Karpas-422 (cell line): ENCODE measurements around a stretch of chr13.

- PRO-cap: no peak
- RAMPAGE, long total RNA: no peak
Measured at GRCh38 chr13:77261114-77261648, 65.7 kb downstream of the MYCBP2 start.

DNA sequence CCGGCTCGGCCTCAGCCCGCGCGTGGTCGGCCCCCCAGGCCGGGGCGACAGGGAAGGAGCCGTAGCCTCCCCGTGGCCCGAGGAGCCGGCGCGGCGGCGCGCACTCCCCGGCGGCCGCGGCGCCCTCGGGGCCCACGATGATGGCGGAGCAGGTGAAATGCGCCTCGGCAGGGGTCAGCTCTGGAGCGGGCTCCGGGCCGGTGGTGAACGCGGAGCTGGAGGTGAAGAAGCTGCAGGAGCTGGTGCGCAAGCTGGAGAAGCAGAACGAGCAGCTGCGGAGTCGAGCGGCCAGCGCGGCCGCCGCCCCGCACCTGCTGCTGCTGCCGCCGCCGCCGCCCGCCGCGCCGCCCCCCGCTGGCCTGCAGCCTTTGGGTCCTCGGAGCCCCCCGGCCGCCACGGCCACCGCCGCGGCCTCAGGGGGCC, 301 bp downstream of the SLAIN1 start:
- PRO-cap: no peak
- RAMPAGE, long total RNA: no peak

- PRO-cap: no peak
- RAMPAGE, long total RNA: no peak
Measured at GRCh38 chr13:77767272-77768086, 70.0 kb downstream of the SLAIN1 start.

DNA sequence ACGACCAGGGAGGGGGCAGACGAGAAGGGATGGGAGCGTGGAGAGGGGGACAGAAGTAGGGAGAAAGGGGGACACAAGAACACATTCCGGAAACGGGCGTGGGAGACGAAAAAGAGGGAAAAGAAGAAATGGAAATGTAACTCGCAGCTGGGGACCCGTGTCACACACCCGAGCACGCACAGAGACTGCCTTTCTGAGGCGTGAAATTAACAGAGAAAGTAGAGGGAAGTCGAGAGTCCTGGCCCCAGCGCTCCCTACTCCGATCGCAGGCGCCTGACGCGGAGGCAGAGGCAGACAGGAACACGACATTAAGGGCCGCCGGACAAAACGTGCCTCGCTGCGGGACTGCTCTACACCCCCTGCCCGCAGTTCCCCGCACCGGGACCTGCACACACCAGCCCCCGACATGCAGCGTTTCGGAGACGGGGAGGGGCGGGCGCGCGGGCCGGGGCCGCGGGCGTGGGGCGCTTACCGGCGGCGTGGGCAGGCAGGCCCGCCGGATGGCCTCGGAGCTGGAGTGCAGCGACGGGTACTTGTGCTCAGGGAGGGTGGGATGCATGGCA, 539 bp downstream of the POU4F1 start:
- PRO-cap: no peak
- RAMPAGE, long total RNA: no peak

GRCh38 chr13:78660026-78660986, 1.4 kb upstream of the OBI1 start:
- PRO-cap: no peak
- RAMPAGE, long total RNA: no peak

GRCh38 chr13:79359185-79359937, 46.7 kb downstream of the RBM26 start:
- PRO-cap: no peak
- RAMPAGE, long total RNA: no peak

DNA sequence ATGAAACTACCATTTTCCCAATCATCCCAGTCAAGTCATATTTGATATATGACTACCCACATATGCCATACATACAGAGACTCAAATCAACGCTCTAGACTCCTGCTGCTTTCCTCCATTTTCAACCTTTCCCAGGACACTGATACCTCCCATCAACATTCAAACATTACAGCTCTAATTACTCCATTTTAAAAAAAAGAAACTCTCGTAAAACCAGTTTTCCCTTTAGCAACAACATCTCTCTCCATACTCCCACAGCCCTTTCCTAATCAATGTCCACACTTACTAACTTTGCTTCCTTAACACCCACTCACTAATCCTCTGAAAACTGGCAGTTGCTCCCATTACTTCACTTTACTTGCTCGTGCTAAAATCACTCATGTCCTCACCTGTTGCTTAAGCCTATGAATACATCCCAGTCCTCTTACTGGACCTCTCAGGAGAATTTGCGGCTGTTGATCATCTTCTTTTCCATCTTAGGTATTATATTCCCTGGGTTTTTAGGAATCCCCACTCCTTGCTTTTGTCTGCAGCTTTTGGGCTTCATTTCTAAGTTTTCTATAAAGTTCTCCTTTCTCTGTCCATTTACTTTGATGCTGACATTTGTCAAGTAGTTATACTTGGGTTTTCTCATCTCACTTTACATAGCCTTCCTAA, 44.8 kb downstream of the RBM26 start:
- PRO-cap: no peak
- RAMPAGE, long total RNA: no peak

DNA sequence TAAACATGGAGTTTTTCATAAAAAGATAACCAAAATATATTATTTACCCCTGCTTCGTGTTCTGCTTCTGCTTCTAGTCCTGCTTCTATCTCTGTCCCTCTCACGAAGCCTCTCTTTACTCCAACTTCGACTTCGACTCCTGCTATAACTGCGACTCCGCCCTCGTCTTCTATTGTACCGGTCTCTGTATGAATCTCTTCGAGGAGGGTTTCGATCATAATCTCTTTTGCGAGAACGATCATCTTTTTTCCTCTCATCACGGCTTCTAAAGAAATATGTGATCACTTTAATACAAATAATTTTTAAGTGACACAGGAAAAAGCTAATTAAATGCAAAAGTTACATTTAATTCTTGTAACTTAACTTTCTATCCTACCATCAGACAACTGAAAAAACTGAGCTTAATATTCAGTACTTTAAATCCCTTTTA, 35.1 kb downstream of the RBM26 start:
- PRO-cap: no peak
- RAMPAGE, long total RNA: no peak

DNA sequence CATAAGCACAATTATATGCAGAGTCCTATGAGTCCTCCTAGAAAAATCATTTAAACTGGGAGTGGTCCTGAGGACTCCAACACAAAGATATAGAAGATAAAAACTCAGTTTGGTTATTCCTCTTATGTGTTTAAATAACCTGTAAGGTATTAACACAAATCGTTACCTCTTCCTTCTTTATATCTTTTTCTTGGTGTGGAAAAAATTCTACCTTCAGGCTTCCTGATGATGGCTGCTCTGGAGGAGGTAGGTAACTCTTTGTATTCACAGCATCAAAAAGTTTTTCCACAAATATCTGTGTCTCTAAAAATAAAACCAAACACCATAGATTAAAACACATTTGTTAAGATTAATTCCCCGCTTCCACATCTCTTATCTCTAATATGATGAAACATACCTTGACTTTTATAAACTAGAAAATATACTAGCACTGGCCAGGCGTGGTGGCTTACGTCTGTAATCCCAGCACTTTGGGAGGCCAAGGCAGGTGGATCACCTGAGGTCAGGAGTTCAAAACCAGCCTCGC, 28.8 kb downstream of the RBM26 start:
- PRO-cap: no peak
- RAMPAGE, long total RNA: no peak

DNA sequence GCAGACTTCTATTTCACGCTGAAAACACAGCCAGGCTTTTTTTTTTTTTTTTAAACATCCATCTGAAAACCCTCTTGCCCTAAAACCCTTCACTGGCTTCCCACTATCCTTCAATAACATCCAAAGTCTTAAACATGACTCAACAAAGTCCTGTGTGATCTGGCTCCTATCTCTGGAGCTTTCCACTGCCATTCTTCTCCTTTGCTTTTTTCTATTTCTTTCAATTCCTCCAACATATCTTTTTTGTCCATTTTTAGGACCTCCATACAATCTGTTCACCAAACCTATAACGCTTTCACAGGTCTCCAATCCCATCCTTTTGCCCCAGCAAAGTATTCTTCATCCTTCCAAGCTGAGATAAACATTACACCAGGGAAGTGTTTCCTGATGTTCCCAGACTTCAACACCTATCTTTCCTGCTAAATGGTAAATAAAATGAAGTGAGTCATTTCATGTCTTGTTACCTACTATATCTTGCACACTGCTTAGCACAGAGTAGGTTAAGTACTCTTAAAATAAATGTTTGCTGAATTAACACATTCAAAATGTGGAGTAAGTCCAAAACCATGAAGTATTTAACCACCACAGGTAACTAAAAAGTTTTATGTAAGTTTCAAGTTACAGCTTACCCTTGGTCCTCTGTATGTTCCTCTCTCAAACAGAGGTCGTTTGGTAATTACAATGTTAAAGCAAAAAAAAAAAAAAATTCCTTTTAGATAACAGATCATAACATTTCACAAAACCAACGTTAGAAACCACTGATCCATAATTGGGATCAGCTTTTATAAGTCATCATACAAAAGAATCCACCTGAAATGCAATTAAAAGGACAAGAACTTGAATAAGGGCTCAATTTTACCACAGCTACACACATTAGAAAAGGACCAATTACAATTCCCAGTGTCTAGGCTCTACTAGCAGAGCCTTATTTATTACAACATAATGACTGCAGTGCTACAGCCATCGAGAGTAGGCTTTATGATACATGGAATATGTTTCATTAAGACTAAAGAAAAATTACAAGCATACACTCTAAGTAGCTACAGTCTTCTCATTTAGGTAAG, 3.3 kb downstream of the RBM26 start:
- PRO-cap: no peak
- RAMPAGE, long total RNA: no peak

GRCh38 chr13:80048725-80049328, 292.1 kb downstream of the SPRY2 start:
- PRO-cap: no peak
- RAMPAGE, long total RNA: no peak

DNA sequence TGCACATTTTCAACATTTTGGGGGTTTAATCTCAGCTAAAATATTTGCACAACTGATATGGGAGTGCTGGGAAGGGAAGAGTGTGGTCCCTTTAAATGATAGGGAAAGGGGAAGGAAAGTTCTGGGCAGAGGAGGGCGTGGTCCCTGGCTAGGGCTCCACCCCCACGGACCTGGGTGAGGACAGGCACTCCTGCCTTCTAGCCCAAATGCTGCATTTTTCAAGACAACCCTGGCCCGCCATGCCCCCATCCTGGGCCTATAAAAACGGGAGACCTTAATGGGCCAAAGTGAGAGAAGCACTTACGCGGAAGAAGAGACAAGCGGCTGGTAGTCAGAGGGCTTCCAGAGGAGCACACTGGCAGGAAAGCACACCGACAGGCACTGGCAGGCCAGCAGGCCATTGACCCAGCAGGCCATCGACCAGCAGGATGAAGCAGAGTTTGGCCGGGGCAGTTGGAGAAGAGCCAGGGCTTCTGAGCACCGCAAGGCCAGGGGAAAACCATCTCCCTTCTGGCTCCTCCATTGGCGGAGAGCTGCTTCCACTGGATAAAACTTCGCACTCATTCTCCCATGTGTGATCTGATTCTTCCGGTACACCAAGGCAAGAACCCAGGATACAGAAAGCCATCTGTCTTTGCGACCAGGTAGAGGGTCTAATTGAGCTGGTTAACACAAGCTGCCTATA, 266.6 kb downstream of the SPRY2 start:
- PRO-cap: no peak
- RAMPAGE, long total RNA: no peak

DNA sequence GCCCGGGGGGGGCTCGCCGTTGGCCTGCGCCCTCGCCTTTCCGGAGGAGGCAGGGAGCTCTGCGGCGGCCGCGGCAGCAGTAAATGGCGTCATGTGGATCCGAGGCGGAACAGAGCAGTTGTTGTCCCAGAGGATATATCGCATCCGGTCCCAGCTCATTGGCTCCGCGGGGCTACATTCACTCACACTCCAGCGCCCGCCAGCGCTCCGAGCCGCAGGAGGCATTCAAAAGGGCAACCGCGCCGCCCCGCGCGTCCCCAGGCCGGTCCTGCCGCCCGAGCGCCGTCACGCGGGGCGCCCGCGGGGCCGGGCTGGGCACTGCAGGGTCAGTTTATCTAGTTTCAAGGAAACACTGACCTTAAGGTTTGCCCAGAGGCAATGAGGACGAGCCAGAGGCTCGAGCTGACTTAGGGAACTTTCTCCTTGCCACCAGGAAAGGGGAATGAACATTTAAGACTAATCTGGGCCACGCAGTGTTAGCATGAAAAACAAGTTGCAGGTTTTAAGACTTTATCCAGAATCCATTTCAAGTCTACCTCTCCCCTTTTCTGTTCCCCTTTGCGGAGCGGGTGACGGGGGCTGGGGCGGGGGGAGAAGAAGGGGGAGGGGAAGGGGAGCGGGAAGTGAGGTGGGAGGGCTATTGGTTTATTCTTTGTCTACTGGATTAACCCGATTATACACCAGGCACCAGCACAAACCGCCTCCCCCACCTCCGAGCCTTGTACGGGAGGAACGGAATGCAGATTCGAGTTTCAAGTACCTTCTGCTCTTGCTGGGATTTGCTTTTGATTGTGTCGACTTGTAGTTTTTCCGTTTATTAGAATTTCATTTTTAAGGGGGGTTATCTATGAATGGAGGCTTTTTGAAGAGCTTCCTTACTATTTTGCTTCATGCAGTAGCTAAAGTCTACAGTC, 556 bp upstream of the SPRY2 start:
- PRO-cap: no peak
- RAMPAGE, long total RNA: no peak

- PRO-cap: no peak
- RAMPAGE, long total RNA: no peak
Measured at GRCh38 chr13:80361699-80362236, 20.8 kb upstream of the SPRY2 start.

DNA sequence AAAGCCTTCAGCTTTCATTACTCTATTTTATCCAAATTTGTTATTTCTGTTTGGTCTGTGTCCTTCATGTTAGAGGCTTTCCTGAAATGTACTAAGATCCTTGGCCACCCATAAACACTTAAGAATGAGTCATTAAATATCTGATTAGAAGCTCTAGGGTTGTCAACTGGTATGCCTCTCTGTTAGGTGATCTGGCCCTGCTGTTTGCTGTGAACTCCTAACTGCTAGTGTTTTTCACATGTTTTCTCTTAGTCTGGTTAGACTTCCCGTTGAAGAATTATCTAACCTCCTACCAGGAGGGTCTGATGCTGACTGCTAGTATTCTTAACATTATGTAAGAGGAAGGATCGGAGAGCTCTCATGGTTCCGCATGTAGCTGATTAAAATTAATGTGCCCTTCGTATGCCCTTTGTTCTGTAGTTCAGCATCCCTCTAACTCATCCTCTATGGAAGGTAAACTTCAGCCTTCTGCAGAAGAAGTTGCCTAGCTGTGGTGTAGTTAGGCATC, 207.0 kb upstream of the SPRY2 start:
- PRO-cap: no peak
- RAMPAGE, long total RNA: no peak

DNA sequence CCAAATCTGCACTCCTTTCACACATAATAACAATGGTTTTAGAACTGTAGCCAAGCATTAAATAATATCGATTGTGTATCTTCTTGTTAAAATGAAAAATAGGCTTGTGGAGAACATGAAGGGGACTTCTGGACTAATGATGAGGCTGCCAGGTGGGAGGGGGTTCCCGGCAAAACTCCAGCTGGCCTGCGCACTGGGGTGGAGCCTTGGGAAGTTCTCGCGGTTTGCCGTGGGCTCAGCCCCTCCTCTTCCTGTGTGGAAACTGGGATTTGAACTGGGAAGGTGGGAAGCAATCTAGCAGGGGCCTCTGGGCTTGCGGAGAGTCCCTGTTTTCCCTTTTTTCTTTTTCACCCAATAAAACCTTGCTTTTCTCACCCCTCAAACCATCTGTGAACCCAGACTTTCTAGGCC, 113.7 kb upstream of the SLITRK1 start:
- PRO-cap: no peak
- RAMPAGE, long total RNA: no peak

GRCh38 chr13:84649819-84650178, 767.5 kb upstream of the SLITRK1 start:
- PRO-cap: no peak
- RAMPAGE, long total RNA: no peak

DNA sequence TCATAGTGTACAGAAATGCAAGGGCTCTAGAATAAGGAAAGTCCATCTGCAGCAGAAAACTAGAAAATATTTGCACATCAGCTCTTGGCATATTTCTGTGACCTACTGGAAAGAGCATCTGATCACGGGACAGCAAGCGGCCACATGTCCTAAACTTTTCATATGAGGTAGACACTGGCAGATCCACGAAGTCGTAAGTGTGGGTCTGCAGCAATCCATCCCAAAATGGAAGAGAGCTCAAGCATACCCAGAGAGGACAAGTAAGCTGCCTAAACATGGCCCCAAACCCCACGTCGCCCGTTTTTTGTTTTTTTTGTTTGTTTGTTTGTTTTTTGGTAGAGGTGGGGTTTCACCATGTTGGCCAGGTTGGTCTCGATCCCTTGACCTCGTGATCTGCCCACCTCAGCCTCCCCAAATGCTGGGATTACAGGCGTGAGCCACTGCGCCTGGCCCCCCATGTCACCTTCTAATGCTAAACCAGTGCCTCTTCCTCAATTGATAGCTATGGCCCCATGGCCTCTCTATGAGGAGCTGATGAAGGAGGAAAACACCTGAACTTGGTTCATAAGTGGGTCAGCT, 49.5 kb downstream of the SLITRK5 start:
- PRO-cap: no peak
- RAMPAGE, long total RNA: no peak

DNA sequence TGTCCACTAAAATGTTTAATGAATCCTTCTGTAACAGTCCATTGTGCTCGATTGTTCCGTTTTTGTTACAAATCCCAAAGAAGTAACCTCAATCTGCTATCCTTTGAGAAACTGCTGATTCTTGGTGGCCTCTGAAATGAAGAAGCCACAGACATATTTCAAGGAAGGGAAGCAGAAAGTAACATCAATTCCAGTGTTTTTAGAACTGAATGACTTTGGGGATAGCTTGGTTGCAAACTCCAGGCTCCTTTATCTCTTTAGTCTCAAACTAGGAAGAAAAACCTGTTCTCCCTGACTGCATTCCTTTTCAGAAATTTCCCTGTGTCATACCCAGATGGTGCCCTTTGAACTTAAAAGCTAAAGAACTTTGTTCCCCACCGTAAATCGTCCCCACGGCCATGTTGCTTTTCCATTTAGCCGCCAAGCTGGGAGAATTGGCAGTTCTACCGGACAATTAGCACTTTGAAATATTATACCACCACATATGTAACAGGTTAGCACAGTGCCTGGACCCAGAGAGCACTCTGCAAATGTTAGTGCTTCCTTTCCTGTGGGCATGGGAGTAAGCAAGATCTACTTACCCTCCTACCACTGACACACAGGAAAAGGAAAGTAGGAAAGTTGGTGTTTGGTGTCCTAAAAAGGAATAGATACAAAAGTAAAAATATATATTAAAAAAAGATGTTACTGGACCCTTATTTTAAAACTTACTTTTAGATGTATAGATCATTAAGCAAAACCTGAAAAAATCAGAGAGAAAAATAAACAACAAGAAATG, 242.9 kb upstream of the GPC5 start:
- PRO-cap: no peak
- RAMPAGE, long total RNA: no peak

DNA sequence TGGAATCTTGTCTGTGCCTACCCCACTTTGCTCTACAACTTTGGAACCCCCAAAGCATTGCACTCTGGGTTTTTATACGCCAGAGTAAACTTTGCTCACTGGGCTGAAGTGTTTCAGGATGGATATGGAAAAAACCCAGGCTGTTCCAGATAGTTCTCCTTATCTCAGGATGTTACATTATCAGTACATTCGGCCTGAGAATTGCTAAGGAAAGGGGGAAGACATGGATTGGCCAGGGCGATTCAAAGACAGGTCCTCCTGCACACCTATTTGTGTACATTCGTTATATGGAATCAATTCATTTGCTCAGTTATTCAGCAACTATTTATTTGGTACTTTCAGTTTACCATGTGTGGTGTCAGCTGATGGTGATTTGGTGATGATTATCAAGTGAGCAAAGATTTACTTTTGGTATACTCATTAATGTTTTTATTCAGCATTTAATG, 211.3 kb downstream of the GPC5 start:
- PRO-cap: no peak
- RAMPAGE, long total RNA: no peak